ENCODE results near the genes VCY1B, KDM5D, RBMY1E, RBMY1J and CDY1B.

GRCh38 chrY:7172666-7173045, 261.1 kb upstream of the AMELY start:
- PRO-cap: no peak

GRCh38 chrY:7275545-7276335, 364.2 kb upstream of the AMELY start:
- PRO-cap: no peak

GRCh38 chrY:7280274-7280820, 368.8 kb upstream of the AMELY start:
- PRO-cap: no peak

GRCh38 chrY:10198273-10198946, 670.7 kb downstream of the TSPY10 start:
- PRO-cap: no peak

GRCh38 chrY:14055975-14056521, at the start of gene VCY1B:
Gene VCY1B, plus strand, starts transcription at chrY:14056227.
- PRO-cap: no peak

- PRO-cap: no peak
Observed at GRCh38 chrY:14522217-14522989, 1.9 kb upstream of the NLGN4Y start.

DNA sequence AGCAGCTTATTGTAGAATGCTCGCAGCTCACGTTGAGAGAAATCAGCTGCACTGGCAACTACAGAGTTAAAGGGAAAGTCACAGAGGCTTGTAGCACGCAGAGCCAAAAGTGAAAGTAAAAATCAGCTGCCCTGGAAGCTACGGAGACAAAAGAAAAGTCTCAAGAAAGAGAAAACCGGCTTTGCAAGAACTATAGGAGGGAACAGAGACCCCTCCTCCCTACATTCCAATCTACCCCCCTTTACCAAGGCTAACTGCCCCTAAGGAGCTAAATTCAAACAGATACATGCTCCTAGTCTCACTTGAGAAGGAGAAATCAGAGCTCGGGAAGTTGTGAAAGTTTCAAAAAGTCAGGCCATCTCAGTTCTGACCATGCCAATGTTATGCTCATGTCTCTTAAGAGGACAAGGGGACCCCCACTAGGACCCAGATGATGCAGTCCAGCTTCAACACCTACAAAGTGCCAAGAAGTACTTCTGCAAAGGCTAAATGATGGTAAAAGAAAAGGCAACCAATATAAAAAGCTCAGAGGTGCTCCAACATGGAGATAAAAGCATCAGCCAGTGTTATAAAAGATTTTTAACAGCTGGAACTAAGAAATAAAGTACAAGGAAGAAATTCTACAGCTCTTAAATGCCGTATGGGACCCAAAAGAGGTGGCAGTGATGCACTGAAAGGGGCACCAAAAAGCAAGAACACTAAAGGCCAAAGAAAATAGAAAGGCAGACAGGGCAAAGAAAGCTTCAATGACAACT, 900.5 kb downstream of the NLGN4Y start:
- PRO-cap: no peak

DNA sequence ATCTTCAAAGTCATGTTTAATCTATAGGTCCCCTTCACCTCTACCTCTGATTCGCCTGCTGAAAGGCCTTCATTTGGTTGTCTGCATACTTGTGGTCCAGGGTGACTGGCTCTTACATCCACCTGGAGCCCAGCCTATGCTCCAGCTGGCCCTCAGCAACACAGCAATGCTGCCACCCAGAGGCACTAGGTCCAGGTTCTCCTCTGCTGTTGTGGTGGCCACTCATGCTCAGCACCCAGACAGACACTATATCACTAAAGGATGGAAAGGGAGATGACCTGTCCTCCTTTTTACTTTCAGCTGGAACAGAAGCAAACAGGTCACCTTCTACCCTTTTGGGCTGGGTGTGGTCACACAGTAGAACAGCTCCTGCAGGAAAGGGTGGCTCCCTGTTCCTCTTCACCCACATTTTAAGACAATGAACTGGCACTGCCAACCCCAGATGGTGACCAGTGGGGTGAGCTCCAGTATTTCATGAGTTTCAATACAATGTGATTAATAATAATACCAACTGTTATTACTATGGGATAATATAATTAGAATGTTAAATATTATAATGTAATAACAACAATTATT, 242.4 kb upstream of the HSFY2 start:
- PRO-cap: no peak

DNA sequence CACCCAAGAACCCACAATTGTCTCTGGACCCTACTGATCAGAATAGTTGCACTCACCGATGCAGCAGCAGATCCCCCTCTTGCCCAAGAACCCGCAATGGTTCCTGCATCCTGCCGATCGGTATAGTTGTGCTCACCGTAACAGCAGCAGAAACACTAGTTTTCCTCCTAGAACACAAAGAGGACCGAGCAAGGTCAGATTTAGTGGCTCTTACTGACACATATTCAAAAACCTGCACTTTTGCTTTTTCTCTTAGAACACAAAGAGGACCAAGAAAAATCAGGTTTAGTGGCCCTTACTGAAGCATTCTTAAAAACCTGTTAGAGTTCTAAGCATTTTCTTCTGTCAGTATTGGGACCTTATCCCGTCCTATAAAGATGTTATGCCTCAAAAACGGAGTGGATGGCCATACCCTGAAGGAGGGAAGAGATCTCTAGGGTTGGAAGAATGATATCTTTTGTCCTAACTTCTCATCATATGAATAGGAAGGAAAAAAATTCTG, 334.1 kb upstream of the HSFY2 start:
- PRO-cap: no peak

GRCh38 chrY:19744619-19745465, at the start of gene KDM5D:
Gene KDM5D, minus strand, starts transcription at chrY:19744726.
- PRO-cap: no peak

GRCh38 chrY:21917880-21918356, at the start of gene RBMY1E:
Gene RBMY1E, minus strand, starts transcription at chrY:21918032.
- PRO-cap: no peak

DNA sequence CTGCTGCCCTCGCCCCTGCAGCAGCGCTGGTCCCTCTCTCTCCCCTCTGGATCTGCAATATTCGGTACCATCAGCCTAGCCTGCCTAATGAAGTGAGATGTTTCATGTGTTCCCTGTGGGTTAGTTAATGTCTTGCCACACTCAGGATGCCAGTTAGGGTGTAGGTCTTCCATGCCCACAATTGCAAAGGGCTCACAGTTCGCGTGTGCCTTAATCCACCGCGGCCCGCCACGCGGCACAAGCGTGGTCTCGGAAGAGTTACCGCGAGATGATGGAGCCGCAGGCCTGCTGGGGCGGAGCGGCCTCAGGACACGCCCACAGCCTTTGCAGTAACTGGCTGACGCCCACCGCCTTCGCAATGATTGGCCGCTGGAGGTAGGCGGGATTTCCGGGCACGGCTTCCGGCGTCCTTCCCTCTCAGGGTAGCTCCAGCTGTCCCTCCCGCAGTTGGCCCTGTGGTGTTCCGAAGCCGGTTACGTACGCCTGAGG, at the start of gene RBMY1J:
TSS of gene RBMY1J (plus strand) at position 359 of the 489 bp plus-strand sequence.
- PRO-cap: no peak

- PRO-cap: no peak
Observed at GRCh38 chrY:24047775-24048469, at the start of gene CDY1B. Gene CDY1B, minus strand, starts transcription at chrY:24048019.